Skeletal muscle satellite cell (primary cell): ENCODE measurements around a stretch of chr17.

GRCh38 chr17:72661249-72661664 is 431.2 kb downstream of the SLC39A11 start:
- CAGE, long polyA plus RNA = no peak

- CAGE, long polyA plus RNA = no peak
Observed at GRCh38 chr17:73191514-73191837, 1.4 kb upstream of the COG1 start.

- CAGE, long polyA plus RNA = no peak
Observed at GRCh38 chr17:73286641-73287432, 25.0 kb downstream of the CDC42EP4 start.

GRCh38 chr17:73290561-73290968 is 21.2 kb downstream of the CDC42EP4 start:
- CAGE, long polyA plus RNA = no peak

- CAGE, long polyA plus RNA = no peak
Observed at GRCh38 chr17:73298449-73298825, 13.4 kb downstream of the CDC42EP4 start.

- CAGE, long polyA plus RNA = no peak
Observed at GRCh38 chr17:73311352-73311891, 379 bp downstream of the CDC42EP4 start.

- CAGE, long polyA plus RNA = no peak
Observed at GRCh38 chr17:73336804-73337426, 25.1 kb upstream of the CDC42EP4 start.

GRCh38 chr17:73401801-73402345 is 90.1 kb upstream of the CDC42EP4 start:
- CAGE, long polyA plus RNA = no peak

DNA sequence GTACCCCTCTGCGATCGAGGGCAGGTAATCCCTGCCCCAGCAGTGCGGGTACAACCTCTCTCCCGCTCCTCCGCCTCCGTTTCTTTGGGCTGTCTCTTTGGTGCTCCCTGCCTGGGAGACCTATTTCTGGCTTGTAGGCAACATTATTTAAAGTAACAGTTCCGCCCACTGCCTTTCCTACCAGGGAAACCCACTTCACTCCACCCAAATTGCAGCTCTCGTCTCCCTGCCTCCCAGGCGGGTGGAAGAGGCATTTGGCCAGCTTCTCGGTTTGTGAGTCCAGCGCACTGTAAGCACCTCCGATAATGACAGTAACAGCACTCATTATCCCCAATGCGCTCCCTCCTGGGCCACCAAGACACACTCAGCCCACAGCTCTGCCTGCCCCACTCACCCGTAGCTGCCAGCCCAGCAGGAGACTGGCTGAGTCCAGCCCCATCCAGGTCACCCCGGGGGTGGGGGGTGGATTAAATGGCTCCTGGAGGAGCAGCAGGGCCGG is 165.1 kb upstream of the CDC42EP4 start:
- CAGE, long polyA plus RNA = no peak

GRCh38 chr17:73640750-73641280 is 3.4 kb downstream of the SDK2 start:
- CAGE, long polyA plus RNA = no peak

- CAGE, long polyA plus RNA = no peak
Observed at GRCh38 chr17:73777422-73777710, 133.1 kb upstream of the SDK2 start.

GRCh38 chr17:73795671-73796203 is 151.5 kb upstream of the SDK2 start:
- CAGE, long polyA plus RNA = no peak

DNA sequence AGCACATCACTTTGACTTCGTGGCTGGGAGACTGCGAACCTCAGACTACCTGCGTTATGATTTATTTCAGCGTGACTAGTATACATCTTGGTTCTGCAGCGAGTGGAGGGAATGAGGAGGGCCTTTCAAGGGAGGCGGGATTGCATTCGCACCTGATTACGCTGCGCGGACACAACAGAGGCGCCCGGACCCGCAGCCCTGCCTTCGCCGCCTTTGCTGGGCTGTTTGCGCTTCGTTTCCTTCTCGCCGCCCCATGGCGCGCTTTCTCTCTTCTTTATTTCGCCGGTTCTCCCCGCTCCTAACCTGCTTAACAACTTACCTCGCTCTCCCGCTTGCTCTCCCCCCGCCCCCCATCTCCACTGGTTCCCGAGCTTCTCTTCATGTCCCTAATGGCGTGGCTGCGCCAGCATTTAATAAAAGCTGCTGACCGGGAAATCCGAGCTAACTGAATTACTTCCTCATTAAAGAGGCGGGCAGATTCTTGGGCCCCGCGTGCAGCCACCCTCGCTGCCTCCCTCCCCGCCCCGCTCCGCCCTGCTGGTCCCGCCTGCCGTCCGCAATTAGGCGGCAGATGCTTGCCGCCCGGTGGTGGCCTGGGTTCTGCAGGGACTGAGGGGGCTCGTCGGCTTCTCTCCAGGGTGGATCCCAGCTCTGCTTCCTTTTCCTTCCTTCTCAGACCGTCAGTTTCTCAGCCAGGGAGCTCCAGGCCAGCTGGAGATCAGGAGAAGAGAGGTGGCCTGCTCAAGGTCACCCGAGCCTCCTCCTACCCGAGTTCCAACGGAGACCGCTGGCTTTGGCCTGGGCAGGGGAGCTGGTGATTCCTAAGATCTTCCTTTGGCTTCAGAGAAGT is 257.7 kb upstream of the SDK2 start:
- CAGE, long polyA plus RNA = no peak

GRCh38 chr17:74004445-74004809 is 199.1 kb upstream of the RPL38 start:
- CAGE, long polyA plus RNA = no peak

- CAGE, long polyA plus RNA = no peak
Observed at GRCh38 chr17:74214658-74215198, 1.4 kb downstream of the TTYH2 start.

GRCh38 chr17:74243298-74243863 is 30.0 kb downstream of the TTYH2 start:
- CAGE, long polyA plus RNA = no peak

DNA sequence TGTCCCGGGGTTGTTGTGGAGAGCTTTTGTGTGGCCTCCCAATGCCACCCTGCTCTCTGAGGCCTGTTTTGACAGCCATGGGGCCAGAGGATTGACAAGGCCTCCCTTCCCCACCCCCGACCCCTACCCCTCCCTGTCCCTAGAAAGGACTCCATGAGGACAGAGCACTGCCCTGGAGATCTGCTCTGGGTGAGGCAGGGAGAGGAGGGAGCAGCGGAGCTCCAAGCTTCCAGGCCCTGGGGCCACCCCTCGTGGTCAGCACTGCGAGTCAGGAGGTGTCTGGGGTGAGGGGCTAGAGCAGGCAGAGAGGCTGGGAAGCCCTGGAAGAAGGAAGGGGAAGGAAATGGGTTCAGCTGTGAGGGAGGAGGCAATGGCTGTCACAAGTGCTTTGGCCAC is 28.3 kb upstream of the DNAI2 start:
- CAGE, long polyA plus RNA = no peak

DNA sequence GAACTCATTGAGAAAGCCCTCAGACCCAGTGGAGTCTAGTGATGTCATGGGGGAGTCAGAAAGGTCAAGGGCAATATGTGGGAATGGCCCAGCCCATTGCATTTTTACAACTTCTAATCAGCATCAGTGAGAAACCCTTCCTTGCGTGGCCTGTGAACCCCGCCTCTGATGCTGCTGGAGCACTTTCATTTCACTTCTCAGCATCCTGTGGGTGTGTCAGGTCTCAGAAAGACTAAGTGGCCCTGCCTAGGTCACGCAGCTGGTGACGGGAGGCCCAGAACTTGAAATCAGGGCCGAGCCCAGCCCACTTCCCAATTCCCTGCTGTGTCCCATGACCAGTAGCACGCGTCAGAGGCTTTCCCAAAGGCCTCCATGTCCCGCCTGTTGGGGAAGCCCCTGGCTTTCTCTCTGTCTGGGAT is 6.1 kb downstream of the DNAI2 start:
- CAGE, long polyA plus RNA = no peak

DNA sequence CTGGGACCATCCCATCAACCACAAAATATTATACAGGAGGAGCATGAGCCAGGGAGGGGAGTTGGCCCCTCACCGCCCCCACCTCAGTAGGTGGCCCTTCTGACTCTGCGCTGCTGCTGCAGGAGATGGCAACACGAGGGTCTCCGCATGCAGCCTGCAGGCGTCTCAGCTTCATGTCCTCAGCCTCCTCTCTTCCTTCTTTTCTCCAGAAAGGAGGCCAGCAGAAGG is 20.5 kb downstream of the GPR142 start:
- CAGE, long polyA plus RNA = no peak

- CAGE, long polyA plus RNA = no peak
Observed at GRCh38 chr17:74463953-74464339, 2.5 kb upstream of the CD300A start.